ENCODE measurements around a stretch of chr13.

DNA sequence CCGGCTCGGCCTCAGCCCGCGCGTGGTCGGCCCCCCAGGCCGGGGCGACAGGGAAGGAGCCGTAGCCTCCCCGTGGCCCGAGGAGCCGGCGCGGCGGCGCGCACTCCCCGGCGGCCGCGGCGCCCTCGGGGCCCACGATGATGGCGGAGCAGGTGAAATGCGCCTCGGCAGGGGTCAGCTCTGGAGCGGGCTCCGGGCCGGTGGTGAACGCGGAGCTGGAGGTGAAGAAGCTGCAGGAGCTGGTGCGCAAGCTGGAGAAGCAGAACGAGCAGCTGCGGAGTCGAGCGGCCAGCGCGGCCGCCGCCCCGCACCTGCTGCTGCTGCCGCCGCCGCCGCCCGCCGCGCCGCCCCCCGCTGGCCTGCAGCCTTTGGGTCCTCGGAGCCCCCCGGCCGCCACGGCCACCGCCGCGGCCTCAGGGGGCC lies 301 bp downstream of the SLAIN1 start:
- PRO-cap, 2 experiments: no peak in any of the 2 experiments
- RAMPAGE, long total RNA, 4 experiments: no peak in any of the 4 experiments

- PRO-cap, 2 experiments: no peak in any of the 2 experiments
- RAMPAGE, long total RNA, 4 experiments: no peak in any of the 4 experiments
Measured at GRCh38 chr13:77698200-77699366, 1.1 kb downstream of the SLAIN1 start.

DNA sequence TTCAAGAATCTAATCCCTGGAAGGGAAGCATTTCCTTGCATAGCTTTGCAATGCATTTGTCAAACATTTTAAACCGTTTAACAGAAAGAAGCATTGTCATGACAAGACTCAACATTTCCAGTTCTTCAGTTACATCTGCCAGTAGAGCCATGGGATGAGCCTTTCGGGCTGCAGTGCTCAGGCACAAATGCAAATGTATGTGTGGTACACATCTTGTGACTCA lies 64.8 kb downstream of the EDNRB start:
- PRO-cap, 2 experiments: no peak in any of the 2 experiments
- RAMPAGE, long total RNA, 4 experiments: no peak in any of the 4 experiments

DNA sequence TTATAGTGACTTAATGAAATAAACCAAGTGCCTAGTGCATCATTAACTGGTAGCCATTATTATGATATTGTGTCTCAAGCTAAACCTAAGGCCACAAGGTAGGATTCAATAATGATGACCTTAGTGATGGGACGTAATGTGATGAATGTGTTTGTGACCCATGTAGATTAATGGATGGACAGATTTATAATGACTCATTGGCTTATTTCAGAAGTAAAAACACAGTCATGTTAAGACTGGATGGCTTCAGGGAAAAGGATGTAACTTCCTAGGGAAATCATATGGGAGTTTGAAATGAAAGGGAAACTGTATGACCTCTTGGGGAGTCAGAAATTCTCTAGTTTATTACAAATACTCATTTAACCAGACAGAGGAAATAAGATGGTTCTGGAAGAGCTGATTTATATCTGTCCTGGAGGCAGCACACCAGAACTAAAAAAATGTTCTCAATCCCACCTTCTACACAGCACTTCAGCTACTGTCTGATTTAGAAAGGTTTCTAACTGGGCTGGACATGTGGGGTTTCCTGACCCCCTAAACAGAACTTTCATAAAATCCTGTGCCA lies 2.9 kb downstream of the EDNRB start:
- PRO-cap, 2 experiments: no peak in any of the 2 experiments
- RAMPAGE, long total RNA, 4 experiments: no peak in any of the 4 experiments

DNA sequence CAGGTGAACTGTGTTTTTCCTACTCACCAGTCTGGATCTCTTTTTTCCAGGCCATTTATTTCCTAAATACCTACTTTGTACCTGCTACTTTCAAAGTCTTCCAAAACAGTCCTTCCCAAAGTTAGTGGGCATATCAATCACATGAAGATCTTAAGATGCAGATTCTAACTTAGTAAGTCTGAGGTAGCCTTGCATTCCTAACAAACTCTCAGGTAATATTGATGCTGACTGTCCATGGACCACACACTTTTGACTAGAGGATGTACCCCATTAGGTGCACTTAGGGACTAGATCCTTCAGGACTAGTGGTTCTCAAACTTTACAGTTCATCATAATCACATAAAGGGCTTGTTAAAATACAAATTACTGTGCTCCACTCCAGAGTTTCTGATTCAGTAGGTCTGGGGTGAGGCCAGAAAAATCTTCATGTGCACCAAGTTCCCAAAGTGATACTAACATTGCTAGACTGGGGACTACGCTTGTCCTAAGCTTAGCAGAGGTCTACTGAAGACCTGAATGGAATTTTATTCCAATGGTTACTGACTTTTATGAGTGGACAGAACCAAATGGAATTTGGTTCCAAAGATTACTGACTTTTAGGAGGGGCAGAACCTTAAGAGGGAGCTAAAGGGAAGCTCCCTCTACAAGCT lies 1.1 kb downstream of the EDNRB start:
- PRO-cap, 2 experiments: peak in 1 of 2 experiments; most common plus-strand start position 455 of the sequence (in 1)
- RAMPAGE, long total RNA, 4 experiments: no peak in any of the 4 experiments

GRCh38 chr13:79402400-79403463 lies 3.3 kb downstream of the RBM26 start:
- PRO-cap, 2 experiments: no peak in any of the 2 experiments
- RAMPAGE, long total RNA, 4 experiments: start-site peak on the minus strand in 2 of 4 experiments, at chr13:79402517-79402873 at its widest, 14 to 18 reads per replicate

DNA sequence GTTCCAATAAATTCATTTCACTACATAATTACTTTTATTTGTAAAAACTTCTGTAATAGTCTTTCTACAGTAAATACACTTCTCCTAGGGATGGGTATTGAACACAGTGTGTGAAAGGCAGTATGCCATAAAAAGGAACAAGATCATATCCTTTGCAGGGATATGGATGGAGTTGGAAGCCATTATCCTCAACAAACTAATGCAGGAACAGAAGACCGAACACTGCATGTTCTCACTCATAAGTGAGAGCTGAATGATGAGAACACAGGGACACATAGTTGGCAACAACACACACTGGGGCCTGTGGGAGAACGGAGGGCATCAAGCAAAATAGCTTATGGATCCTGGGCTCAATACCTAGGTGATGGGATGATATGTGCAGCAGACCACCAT lies 183.0 kb downstream of the NDFIP2 start:
- PRO-cap, 2 experiments: no peak in any of the 2 experiments
- RAMPAGE, long total RNA, 4 experiments: no peak in any of the 4 experiments

- PRO-cap, 2 experiments: no peak in any of the 2 experiments
- RAMPAGE, long total RNA, 4 experiments: no peak in any of the 4 experiments
Measured at GRCh38 chr13:79936480-79937306, 404.2 kb downstream of the SPRY2 start.

DNA sequence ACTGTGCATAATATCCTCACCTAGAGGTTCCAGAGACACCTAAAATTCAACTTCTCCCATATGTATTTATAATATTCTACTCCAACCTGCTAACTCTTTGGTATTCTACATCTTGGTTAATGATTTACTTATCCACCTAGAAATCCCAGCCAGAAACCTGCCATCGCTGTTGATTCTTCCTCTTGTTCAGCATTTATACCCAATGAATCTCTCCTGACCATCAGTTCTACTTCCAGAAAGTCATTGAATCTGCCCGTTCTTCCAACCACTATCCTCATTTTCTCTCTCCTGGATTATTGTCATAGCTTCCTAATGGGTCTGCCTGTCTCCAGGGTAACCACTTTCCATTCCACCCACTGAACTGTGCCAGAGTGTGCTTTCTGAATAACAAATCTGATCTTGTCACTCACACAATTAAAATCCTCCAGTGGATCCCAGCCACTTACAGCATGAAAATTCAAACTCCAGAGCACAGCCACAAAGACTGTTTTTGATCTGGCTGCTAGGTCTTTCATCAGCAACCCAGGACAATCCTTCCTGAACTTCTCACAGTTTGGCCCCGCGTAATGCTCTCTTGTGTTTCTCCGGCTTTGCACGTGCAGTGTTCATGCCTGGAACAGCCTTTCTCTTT lies 330.6 kb downstream of the SPRY2 start:
- PRO-cap, 2 experiments: no peak in any of the 2 experiments
- RAMPAGE, long total RNA, 4 experiments: no peak in any of the 4 experiments

GRCh38 chr13:80070291-80070613 lies 270.7 kb downstream of the SPRY2 start:
- PRO-cap, 2 experiments: no peak in any of the 2 experiments
- RAMPAGE, long total RNA, 4 experiments: no peak in any of the 4 experiments

DNA sequence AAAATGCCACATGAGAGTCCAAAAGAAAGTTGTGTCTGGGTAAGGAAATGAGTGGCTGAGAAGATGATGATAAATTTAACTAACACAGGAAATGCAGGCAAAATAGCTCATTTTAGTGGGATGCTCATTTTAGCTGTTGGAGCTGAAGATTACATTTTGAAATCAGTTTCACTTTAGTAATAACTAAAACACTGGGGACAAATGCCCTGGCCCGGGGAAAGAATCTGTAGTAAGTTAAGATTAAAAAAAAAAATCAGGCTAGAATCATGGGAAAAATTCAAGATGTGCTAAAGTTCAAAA lies 35.1 kb downstream of the SPRY2 start:
- PRO-cap, 2 experiments: no peak in any of the 2 experiments
- RAMPAGE, long total RNA, 4 experiments: no peak in any of the 4 experiments

DNA sequence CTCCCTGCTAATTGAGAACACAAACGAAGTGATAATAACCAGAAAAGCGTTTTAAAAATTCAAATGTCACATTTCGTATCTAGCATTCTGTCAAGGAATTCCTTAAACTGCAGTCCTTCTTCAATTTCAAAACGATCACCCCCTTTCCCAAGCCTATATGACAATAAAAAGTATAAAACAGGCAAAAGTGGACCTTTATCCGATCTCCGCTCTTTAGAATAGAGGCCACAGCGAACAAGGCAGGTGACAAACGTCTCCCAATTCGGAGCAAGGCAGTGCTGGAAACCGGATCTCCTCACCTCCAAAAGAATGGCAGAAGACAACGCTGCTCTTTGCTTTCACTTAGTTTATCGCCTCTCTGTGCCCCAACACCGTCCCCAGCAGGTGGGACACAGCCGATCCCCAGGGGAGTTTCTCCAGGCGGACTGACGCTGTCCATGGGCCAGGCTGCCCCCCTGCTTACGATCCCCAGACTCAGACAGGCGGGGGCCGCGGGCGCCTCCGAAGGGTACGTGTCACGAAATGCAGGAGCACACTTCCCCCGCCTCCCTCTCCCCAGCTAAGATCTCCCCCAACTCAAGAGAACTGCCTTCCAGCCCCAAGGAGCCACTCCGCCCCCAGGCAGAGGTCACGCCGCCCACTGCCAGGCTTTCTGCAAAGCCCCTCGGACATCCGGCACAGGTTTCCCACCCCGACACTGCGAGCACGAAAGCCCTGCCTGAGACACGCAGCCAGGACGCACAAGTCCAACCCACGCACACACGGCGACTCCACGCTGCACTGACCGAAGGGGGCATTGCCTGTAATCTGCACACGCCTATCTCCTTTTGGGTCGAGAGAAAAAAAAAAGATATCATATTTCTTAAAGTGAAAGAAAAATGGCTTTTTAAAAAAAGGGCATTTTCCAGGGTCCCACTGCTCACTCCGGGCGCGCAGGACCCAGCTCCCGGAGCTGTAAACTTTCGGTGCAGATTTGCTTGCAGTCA lies 2.1 kb downstream of the SPRY2 start:
- PRO-cap, 2 experiments: peak in 2 of 2 experiments; most common plus-strand start position 509 of the sequence (in 1); most common minus-strand start position 311 of the sequence (in 1)
- RAMPAGE, long total RNA, 4 experiments: start-site peak on the minus strand in 2 of 4 experiments, centred at positions 421 to 751 of the sequence, 6 to 17 reads per replicate

DNA sequence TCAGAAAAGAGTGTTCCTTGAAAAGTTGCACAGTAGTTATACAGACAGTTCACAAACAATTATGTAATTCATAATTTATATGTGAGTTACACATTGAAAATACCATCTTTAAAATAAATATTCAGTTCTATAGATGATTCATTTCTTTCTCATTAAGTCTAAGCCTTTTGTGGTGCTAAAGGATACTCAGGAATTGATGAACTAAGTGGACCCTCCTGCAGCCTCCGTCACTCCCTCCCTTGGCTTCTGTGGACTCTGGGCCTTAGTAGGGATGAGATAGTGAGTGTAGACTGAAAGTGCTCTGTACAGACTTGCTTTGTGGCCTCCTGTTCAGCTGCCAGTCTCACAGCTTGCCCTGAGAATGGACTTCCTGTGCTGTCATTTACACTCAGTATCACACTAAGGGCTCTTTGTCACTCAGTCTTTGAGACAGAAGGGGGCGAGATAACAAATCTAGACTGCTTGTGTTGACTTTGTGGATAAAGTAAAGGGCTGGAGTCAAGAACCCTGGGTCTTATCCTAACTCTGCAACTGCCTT lies 20.8 kb upstream of the SPRY2 start:
- PRO-cap, 2 experiments: no peak in any of the 2 experiments
- RAMPAGE, long total RNA, 4 experiments: no peak in any of the 4 experiments

- PRO-cap, 2 experiments: no peak in any of the 2 experiments
- RAMPAGE, long total RNA, 4 experiments: no peak in any of the 4 experiments
Measured at GRCh38 chr13:80454032-80454516, 113.1 kb upstream of the SPRY2 start.

DNA sequence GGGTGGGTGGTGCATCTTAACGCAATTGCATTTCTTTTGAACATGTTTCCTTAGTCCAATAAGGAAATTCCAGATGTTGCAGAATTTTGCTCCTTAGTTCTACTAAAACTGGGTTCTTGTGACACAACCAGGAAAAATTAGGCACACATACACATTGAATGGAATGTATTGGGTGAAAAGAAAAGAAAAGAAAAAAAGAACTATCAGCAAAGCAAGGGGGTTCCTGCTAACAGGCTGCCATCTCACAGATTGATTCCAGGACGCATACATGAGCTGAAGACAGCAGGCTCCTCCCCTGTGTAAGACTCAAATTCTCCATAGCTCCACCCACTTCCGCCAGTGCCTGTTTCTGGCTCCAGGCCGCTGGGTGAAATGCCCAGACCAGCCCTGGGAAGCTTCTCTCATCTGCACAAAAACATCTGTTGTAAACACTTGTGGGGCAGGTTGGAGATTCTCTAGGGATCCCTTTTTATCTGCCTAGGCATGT lies 1054.3 kb upstream of the SPRY2 start:
- PRO-cap, 2 experiments: no peak in any of the 2 experiments
- RAMPAGE, long total RNA, 4 experiments: no peak in any of the 4 experiments

GRCh38 chr13:85363201-85364012 lies 435.8 kb downstream of the SLITRK6 start:
- PRO-cap, 2 experiments: no peak in any of the 2 experiments
- RAMPAGE, long total RNA, 4 experiments: no peak in any of the 4 experiments

DNA sequence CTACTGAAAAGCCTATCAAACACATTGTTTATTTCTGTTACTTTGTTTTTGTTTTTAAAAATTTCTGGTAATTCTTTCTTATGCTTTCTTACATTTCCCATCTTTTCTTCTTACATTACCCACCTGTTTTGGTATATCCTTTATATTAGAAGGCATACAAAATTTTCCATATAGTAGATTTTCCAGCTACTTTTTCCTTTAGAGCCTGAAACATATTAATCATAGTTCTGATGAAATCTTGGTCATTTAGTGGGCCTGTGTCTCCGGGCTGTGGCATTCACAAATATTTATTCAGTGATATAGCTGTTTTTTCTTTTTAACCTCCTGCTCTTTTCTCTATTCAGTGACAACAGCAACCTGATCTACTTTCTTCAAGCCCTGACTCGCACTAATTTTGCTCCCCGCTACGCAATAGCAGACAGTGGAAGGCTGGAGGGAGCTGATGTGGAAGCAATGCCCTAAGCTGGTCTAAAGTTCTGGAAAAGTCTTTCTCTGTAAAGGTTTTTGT lies 289.8 kb downstream of the SLITRK6 start:
- PRO-cap, 2 experiments: no peak in any of the 2 experiments
- RAMPAGE, long total RNA, 4 experiments: no peak in any of the 4 experiments

DNA sequence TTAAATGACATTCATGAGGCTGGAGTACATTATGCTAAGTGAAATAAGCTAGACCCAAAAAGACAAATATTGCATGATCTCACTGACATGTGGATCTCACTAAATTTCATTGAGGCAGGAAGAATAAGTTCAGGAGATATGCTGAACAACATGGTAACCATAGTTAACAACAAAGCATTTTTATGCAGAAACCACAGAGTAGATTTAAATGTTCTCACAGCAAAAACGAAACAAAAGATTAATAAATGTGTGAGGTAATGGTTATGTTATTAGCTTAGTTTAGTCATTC lies 765.7 kb downstream of the SLITRK5 start:
- PRO-cap, 2 experiments: no peak in any of the 2 experiments
- RAMPAGE, long total RNA, 4 experiments: no peak in any of the 4 experiments

DNA sequence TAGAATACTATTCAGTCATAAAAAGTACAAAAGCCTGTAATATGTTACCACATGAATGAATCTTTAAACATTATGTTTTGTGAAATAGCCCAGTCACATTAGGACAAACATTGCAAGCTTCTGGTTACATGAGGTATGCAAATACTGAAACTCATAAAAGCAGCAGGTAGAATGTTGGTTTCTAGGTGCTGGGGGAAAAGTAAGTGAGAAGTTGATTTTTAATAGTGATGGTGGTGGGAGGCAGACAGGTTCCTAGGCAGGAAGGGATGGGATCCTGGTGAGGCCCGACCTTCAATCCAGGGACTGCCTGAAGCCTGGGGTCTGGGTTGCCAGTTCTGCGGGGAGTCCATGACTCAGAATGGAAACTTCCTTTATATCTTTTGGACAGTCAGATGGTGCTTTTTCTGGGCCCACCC lies 1366.4 kb upstream of the GPC5 start:
- PRO-cap, 2 experiments: no peak in any of the 2 experiments
- RAMPAGE, long total RNA, 4 experiments: no peak in any of the 4 experiments

DNA sequence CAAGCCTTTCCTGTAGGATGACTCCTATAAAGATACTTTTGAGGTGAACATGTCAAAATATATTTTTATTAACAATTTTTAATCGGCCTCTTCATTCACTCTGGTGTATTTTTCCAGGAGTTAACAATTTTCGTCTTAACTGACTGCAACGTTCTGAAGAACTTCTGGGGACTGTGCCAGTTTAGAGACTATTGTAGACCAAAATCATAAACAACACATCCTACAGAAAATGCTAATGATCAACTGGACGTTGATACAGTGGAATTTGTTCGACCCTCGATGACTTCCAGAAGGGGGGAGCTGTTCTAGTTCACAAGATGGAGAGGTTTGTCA lies 264.0 kb upstream of the GPC5 start:
- PRO-cap, 2 experiments: no peak in any of the 2 experiments
- RAMPAGE, long total RNA, 4 experiments: no peak in any of the 4 experiments